Skin of body (tissue), 2 donors: Measurements from ENCODE around the genes PGAP3, ERBB2 and CSF3.

DNA sequence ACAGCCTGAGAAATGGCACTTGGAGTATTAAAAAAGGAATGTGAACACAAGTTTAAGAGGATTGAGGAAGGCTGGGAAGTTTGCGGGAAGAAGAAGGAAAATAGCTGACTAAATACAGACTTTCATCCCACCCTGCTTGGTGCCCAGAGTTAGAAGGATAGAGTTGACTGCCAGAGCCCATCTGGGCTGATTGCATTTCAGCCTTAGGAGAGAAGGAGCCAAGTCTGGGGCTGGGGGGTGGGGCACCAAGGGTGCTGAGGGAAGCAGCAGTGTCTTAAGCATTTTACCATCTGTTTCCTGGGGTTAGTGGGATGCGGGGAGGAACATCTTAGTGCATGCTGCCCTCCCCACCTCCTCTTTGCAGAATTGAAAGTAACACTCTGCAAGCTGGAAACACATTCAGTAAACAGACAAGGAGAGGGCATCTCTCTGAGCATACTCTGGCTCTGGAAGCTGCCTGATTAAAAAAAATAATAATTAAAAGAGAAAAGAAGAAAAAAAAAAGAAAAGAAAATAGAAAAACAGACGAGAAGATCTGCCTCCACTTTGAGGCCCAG, 1.5 kb upstream of the ARL5C start:
- RAMPAGE, long total RNA: no peak

GRCh38 chr17:39196186-39196764, 1.2 kb downstream of the CACNB1 start:
- RAMPAGE, long total RNA: no peak

- RAMPAGE, long total RNA: no peak
Measured at GRCh38 chr17:39202125-39202563, 2.1 kb downstream of the RPL19 start.

DNA sequence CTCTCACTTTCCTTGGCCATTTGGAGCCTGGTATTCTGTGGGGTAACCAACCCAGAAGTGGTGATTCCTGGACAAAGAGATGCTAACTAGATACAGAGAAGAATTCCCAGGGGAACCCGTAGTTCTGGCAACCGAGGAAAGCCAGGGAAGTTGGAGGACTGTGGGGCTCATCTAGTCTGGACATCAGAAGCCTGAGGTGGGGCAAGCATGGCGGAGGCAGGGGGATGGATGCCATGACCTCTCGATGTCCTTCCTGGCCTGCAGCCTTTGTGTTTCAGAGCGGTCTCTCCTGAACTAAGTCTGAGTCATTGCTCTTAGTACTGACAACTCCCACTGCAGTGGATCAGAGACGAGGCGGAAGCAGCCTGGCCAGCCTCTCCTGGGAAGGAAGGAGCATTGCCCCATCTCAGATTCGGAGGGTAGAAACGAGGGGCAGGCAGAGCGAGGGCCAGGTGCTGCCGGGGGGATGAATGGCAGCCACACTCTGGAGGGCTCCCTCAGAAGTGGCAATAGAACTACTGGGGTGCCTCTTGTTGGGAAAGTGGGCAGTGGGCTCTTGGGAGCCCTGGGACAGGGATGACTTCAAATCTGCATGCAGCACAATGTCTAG, 3.5 kb upstream of the STAC2 start:
- RAMPAGE, long total RNA: no peak

DNA sequence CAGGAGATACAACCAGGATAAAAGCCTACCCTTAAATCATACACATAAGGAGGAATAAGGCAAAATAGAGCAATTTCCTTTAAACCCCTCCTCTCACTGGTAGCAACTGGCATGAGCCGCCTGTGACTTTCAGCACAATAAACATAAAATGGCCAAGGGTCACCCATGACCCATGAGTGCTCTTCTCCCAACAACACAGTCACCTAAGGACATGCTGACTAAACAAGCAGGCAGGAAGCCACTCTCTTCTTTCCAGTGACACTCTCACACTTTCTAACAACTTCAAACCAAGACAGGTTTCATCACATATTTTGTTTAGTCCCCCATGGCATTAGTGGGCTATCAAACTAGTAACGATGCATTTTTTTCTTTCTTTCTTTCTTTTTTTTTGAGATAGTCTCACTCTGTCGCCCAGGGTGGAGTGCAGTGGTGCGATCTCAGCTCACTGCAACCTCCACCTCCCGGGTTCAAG, 30.9 kb upstream of the STAC2 start:
- RAMPAGE, long total RNA: no peak

GRCh38 chr17:39633616-39634205, 3.2 kb upstream of the STARD3 start:
- RAMPAGE, long total RNA: no peak

- RAMPAGE, long total RNA: no peak
Measured at GRCh38 chr17:39660113-39660646, 5.0 kb upstream of the TCAP start.

DNA sequence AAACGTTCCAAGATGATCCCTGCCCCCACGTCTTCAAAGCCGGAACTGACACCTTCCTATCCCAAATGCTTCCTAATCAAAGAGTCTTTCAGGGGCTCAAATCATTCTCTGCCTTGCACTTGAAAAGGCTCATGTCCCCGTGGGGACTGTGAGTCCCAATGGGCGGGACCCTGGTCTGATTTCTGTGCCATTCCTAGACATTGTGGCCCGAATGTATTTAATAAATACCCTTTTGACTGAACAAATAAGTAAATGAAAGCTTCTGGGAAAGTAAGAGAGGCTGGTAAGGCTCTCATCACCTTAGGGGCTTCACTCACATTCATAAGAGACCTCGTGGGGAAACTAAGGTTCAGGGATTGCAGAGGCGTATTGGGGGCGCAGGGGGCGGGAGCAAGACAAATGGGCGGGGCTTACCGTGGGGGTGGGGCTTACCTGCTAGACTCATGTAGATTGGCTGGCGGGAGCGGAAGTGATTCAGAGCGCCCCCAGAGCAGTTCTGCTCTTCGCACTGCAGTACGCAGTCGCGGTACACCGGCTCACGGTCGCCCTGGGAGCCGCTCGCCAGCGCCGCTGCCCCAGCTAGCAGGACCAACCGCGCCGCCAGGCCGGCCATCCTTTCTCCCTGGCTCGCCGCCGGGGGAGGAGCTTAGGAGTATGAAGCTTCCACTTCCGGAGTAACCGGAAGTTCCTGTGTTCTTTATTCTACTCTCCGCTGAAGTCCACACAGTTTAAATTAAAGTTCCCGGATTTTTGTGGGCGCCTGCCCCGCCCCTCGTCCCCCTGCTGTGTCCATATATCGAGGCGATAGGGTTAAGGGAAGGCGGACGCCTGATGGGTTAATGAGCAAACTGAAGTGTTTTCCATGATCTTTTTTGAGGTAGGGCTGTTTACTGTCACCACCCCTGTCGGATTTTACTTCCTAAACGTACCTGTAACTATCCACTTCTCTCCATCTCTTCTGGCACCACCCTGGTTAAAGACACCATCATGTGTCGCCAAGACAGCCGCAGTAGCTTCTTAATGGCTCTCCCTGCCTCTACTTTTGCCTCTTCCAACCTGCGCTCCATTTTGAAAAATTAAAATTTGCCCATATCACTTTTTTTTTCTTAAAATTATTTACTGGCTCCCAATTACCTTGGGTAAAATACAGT, at the start of gene PGAP3:
Gene PGAP3, minus strand, starts transcription at position 656 of the 1,151 bp plus-strand sequence.
- RAMPAGE, long total RNA: no peak

GRCh38 chr17:39699521-39700351, at the start of gene ERBB2:
Gene ERBB2, plus strand, starts transcription at chr17:39700064.
- RAMPAGE, long total RNA: no peak

DNA sequence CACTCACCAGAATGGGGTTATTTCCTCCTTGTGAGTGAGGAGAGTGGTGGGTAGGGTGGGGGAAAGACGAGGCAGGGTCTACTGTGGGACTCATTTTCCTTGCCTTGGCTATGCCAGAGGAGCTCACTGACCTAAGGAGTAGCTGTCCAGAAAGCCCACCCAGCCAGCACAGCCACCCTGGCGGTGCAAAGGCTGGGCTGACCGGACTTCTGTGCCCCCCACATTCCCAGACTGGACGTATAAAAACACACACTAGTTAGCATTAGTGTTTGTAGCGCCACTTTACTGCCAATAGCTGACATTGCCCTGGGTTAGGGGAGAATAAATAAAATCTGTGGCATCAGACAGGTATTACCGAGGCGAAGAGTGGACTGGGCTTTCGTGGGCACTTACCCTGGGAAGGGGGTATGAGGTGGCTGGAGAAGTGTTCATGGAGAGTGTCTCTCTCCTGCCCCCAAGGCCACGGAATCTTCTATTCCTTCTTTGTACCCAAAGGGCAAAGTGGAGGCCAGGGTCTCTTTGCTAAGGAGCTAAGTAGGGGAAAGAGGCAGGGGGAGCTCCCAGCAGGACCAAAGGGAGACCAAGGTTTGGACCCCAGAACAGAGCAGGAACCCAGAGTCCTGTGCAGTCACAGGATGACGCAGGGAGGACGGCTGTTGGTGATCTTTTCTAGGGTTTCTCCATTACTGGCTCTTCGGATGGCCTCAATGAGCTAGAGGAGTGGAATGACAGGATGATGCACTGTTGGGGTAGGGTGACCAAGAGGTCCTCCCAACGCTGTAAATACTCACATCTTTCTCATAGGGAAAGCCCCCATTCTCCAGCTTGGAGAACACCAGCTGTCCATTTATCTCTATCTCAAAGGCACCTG, 1.2 kb downstream of the MIEN1 start:
- RAMPAGE, long total RNA: no peak

DNA sequence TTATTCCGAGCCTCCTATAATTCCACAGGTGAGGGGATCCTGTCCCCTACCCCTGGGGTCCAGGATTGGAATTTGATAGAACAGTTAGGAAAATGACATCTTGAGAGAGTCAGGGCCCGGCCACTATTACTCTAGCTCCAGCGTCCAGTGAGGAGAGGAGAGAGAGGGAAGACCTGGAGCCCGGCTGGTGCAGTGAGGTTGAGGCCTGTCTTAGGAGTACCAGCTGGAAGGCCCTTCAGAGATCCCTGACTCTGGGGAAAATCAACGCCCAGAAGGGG, 17.3 kb downstream of the GRB7 start:
- RAMPAGE, long total RNA: no peak

GRCh38 chr17:39774990-39775588, 37.4 kb downstream of the GRB7 start:
- RAMPAGE, long total RNA: no peak

- RAMPAGE, long total RNA: no peak
Measured at GRCh38 chr17:39919236-39919790, 878 bp upstream of the GSDMB start.

DNA sequence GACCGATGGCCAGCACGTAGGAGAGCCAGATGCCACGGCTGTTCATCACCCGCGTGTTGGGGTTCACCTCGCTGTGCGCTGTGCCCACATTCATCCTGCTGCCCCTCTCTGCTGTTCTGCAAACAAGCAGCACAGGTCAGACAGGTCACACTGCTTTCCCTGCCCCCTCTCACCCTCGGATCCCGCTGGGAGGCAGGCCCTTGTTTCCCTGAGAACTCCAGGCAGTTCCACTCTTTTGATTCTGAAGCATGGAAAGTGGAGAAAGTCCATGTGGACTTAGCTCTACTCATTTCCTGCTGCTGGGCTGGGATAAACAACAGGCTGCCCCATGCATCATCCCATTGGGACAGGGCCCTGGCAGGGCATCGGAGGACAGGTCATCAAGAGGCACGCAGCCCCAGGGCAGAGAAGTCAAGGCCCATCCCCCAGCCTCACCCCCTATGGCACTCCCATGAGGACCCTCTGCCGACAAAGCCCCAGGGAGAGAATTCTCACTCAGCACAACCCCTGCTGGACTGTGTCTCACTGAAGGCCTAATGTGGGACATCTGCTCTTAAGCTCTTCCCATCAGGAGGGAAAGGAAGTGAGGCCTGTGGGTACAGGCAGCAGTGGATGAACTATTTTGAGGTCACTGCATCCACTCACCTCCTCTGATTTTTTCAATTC, 3.2 kb downstream of the ORMDL3 start:
- RAMPAGE, long total RNA: no peak

DNA sequence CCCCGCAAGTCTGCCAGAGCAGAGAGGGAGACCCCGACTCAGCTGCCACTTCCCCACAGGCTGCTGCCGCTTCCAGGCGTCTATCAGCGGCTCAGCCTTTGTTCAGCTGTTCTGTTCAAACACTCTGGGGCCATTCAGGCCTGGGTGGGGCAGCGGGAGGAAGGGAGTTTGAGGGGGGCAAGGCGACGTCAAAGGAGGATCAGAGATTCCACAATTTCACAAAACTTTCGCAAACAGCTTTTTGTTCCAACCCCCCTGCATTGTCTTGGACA, 255 bp upstream of the CSF3 start:
- RAMPAGE, long total RNA: no peak

DNA sequence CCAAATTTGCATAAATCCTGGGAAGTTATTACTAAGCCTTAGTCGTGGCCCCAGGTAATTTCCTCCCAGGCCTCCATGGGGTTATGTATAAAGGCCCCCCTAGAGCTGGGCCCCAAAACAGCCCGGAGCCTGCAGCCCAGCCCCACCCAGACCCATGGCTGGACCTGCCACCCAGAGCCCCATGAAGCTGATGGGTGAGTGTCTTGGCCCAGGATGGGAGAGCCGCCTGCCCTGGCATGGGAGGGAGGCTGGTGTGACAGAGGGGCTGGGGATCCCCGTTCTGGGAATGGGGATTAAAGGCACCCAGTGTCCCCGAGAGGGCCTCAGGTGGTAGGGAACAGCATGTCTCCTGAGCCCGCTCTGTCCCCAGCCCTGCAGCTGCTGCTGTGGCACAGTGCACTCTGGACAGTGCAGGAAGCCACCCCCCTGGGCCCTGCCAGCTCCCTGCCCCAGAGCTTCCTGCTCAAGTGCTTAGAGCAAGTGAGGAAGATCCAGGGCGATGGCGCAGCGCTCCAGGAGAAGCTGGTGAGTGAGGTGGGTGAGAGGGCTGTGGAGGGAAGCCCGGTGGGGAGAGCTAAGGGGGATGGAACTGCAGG, at the start of gene CSF3:
Gene CSF3, plus strand, starts transcription at position 120 of the 596 bp plus-strand sequence.
- RAMPAGE, long total RNA: no peak

- RAMPAGE, long total RNA: no peak
Measured at GRCh38 chr17:40018511-40018717, 3.2 kb downstream of the CSF3 start.

DNA sequence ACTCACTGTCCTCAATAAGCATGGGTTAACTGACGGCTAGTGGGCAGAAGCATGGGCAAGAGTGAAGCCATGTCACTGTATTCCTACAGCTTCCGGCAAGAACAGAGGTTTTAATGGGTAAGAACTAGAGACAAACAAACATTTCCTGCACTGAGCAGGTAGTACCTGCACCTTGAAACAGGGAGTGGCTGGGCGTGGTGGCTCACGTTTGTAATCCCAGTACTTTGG, 17.6 kb downstream of the MED24 start:
- RAMPAGE, long total RNA: no peak

GRCh38 chr17:40094658-40095820, 5.3 kb downstream of the NR1D1 start:
- RAMPAGE, long total RNA: no peak

DNA sequence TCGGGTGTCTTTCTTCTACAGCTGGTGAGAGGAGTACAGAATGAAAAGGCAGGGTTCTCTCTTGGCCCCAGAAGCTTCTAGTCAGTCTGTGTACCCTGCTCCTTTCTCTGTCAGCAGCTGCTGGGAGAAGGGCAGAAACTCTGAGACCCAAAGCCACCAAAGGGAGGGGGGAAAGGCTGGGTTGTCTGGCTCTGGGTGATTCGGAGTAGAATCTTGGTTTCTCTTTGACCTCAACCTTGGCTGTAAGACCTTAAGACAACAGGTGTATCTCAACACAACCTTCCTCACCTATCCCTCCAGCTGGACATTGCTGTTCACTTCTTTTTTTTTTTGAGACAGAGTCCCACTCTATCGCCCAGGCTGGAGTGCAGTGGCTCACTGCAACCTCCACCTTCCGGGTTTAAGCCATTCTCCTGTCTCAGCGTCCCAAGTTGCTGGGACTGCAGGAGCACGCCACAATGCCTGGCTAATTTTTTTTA, 3.4 kb upstream of the NR1D1 start:
- RAMPAGE, long total RNA: no peak